NCI-H460 (cell line): ENCODE data around the gene SP4.

GRCh38 chr7:20402227-20402620 is 71.5 kb downstream of the ITGB8 start:
RAMPAGE:
- cytosol, long total RNA: no peak
- long total RNA: no peak
- nucleus, long total RNA: no peak

GRCh38 chr7:20716881-20717180 is 69.9 kb downstream of the SP8 start:
RAMPAGE:
- cytosol, long total RNA: no peak
- long total RNA: no peak
- nucleus, long total RNA: no peak

RAMPAGE:
- cytosol, long total RNA: no peak
- long total RNA: no peak
- nucleus, long total RNA: no peak
These were observed 1.5 kb upstream of the SP4 start for GRCh38 chr7:21426141-21426966.

GRCh38 chr7:21427999-21428550 is at the start of gene SP4:
TSS of gene SP4 (plus strand) at chr7:21428083.
RAMPAGE:
- cytosol, long total RNA: start-site peak on the plus strand at chr7:21428188-21428230, 31 and 32 reads in 2 replicates
- long total RNA: no peak
- nucleus, long total RNA: start-site peak on the plus strand at chr7:21428024-21428069, 60 and 49 reads in 2 replicates

DNA sequence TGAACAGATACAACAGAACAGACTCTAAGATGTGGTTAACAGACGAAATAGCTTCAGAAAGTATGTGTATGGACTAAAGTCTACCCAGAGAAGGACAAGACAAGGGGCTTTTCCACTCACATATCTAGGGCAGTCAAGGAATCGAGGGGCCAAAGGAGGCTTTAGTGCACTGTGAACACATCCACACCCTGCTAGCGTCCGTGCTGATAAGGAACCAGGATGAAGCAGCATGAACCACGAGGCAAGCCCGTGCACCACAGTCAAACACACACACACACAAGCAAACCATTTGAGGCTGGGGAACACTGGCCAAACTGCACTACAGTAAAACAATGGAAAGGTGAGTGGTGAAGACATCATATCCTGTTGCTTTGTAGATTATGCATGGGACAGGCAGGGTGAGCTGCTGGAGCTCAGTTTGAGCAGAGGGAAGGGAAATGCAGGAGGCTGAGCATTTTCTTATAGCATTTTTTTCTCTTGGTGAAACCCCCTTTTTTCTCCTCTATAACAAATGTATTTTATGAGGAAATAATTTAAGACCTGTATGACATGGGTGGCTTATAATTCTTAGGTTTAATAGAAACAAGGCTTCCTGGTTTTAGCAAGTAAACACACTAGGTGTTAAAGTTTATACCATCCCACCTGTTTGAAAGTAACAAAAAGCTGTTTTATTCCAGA is 177.5 kb upstream of the CDCA7L start:
RAMPAGE:
- cytosol, long total RNA: no peak
- long total RNA: no peak
- nucleus, long total RNA: no peak

GRCh38 chr7:22207816-22208385 is 149.1 kb downstream of the RAPGEF5 start:
RAMPAGE:
- cytosol, long total RNA: no peak
- long total RNA: no peak
- nucleus, long total RNA: no peak

DNA sequence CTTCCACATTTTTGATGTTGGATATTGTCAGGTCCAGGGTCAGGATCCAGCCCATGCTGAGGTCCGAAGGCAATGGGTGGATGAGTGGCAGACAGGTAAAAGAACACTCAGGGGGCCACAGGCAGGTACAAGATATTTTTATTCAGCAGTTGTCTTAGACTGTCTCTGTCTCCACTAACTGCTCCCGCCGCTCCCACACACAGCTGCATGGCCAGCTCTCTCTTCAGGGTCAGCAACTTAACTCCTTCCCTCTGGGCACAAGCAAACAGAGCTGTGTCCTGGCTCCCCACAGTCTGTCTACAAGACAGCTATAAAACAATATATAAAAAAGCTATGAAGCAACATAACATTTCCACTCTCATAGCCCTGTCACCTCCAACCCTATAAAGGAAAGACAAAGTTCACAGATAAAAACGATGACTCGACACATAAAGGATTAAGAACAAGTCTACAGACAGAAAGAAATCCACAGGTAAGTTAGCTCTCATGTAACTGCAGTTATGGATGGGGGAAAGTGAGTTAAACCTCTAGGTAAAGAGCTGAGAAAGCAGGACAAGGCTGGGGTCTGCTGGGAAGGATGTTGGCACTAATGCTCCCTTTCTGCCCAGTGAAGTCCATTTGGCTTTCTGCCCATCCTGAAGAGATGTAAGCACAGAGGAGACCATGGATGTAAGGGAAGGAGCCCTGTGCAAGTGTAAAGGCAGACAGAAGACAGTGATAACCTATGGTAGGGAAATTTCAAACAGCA is 27.1 kb downstream of the RAPGEF5 start:
RAMPAGE:
- cytosol, long total RNA: no peak
- long total RNA: no peak
- nucleus, long total RNA: no peak

DNA sequence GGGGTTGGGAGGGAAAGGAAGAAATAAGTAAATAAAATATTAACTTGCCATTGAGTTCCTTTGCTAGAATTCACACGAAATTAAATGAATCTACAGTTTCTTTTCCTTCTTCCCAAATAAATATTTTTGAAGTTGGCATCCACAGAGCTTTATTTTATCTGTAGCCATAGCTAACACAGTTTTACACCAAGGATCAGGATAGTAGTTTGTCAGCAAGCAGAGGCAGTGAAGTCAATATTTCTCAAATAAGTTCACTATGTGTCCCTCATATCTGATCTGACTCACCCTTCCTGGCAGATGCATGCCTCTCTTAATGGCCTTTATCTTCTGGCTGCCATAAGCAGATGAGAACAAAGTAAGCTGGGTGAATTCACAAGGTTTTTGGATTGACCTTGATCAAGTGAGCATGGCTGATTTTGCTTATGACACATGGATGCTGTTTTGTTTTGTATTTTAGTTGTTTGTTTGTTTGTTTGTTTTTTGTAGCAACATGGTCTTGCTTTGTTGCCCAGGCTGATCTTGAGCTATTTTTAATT is 6.2 kb downstream of the RAPGEF5 start:
RAMPAGE:
- cytosol, long total RNA: no peak
- long total RNA: no peak
- nucleus, long total RNA: no peak

DNA sequence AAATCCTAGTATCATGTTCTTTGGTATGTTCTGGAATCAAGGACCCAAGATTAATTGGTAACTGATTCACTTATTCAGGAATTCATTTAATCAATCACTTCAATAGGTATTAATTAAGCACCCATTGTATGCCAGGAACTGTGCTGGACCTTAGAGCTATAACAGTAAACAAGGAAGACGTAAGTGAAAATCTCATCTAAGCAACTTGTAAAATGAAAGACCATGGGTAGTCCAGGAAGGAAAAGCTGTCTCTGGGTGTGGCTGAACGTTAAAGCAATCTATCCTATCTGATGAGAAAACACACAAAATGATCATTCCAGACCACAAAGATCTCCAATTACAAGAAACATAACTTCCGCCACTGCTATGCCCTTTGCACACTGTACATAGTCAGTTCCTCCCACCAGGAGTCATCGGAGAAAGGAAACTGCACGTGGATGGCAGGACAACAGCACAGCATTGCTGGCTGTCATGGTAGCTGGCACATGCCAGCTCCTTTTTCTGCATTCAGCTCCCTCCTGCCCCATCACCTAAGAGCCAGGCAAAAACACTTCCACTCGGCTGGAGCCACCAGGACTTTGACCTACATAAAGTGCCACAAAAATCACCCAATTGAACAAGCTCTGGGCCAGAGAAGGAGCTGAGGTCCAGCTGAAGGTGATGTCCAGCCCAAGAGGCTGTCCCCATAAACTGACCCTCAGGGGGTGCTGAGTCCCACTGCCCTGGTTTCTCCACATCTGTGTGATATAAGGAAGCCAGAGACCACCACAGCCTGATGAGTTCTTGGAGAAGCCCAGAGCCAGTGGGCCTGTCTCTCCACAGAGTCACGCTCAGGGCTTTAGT is 56.5 kb downstream of the STEAP1B start:
RAMPAGE:
- cytosol, long total RNA: no peak
- long total RNA: no peak
- nucleus, long total RNA: no peak

DNA sequence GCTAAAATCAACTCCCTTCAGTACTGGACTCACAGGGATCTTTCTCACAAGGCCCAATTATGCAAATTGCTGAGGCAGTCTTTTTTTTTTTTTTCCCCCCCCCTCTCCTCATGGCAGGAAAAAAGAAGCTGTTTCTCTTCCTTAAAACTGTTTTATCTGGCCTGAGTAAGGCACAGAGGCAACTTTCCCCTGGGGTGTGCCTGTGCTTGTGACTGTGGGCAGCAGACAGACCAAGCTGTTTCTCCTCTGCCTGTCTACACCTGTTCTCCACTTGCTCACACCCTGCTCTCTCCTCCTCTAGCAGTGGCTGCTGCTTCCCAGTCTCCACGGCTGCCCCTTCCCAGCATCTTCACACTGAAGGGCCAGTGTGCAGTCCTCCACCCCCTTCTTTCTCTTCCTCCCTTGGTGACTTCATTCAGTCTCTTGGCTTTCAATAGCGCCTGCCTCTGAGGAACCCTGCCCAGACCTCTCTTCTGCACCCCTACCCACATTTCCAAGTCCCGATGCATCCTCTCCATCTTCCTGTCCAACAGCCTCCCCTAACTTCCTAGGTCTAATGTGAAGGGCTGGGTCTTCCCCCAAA is 65.5 kb upstream of the STEAP1B start:
RAMPAGE:
- cytosol, long total RNA: no peak
- long total RNA: no peak
- nucleus, long total RNA: no peak

RAMPAGE:
- cytosol, long total RNA: no peak
- long total RNA: no peak
- nucleus, long total RNA: no peak
These were observed 66.2 kb upstream of the STEAP1B start for GRCh38 chr7:22566043-22566759.

DNA sequence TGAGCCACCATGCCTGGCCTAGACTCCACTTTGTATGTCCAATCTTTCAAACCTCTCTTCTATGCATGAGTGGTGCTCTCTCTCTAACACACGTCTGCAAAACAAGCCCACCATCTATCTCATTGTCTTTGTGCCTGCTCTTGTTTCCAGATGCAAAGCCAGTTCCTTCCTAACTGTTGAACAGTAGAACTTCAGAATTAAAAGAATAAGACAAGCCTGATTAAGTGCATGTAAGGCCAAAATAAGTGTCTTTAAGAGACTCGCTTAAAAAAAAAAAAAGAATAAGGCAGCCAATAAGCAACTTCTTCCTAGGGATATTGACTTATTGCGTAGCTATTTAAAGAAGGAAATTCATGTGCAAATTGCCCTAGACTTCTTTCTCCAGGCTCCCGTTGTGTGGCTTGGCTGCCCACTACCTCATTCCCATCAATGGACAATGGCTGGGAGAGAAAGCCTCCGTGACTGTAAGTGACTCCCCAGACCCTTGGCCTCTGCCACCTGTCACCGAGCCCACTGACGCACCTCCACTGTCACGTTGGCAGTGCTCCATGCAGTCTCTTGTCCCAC is 89.4 kb upstream of the STEAP1B start:
RAMPAGE:
- cytosol, long total RNA: no peak
- long total RNA: no peak
- nucleus, long total RNA: no peak

RAMPAGE:
- cytosol, long total RNA: no peak
- long total RNA: no peak
- nucleus, long total RNA: no peak
These were observed 59.3 kb upstream of the IL6 start for GRCh38 chr7:22667430-22668296.

DNA sequence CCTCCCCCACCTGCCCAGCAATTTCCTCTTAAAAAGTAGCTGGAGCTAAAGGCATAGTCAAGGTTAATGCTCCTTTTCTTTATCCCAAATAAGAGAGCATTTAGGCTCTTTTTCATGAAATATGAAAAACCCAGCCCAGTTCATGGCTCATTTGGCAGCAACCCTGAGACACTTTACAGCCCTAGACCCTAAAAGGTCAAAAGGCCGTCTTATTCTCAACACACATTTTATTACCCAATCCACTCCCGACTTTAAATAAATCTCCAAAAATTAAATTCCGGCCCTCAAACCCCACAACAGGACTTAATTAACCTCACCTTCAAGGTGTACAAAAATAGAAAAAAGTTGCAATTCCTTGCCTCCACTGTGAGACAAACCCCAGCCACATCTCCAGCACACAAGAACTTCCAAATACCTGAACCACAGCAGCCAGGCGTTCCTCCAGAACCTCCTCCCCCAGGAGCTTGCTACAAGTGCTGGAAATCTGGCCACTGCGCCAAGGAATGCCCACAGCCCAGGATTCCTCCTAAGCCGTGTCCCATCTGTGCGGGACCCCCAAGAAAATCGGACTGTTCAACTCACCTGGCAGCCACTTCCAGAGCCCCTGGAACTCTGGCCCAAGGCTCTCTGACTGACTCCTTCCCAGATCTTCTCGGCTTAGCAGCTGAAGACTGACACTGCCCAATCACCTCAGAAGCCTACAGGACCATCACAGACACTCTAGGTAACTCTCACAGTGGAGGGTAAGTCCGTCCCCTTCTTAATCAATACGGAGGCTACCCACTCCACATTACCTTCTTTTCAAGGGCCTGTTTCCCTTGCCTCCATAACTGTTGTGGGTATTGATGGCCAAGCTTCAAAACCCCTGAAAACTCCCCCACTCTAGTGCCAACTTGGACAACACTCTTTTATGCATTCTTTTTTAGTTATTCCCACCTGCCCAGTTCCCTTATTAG is 21.7 kb upstream of the IL6 start:
RAMPAGE:
- cytosol, long total RNA: start-site peak on the minus strand centred at position 748 of the sequence, 259 bp wide, 6 and 7 reads in 2 replicates
- long total RNA: no peak
- nucleus, long total RNA: no peak

DNA sequence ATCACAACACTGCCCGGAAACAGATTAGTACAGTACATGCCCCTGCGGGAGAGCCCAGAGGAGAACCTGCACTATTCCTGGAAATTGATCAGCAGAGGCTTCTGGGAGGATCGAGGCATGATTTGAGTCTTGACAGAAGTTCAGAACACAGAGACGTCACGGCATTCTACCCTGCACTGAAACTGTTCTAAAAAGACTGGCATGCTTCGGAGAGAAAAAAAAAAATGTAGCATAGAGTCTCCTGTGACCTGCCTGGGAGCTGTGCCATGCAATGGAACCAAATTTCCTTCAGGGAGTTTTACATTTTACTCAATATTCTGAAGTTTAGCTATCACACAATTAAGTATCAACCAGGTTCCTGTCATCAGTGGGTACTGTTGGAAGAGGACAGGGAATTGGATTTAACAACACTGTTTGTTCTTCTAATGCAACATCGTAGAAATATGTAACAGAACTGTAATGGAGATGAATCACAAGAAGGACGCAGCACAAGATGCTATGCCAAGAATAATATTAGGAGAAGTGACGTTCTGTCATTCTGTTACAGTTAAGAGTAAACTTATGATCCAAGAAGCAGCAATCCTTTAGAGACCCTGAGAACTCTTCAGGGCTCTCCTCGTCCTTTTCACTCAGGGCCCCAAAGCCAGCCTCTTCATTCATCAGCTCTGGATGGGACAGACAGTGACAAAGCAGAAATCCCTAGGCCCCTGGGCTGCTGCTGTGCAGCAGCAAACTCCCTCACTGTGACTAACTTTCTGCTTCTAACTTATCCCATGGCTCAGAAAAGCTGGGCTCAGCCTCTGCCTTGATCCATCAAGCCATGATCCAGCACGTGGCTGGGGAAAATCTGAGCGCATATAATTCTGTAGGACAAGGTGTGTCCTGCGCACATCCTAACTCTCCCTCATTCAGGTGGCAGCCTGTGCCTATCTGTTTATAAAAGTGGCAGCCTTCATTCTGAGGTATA is 8.9 kb upstream of the IL6 start:
RAMPAGE:
- cytosol, long total RNA: no peak
- long total RNA: no peak
- nucleus, long total RNA: no peak

RAMPAGE:
- cytosol, long total RNA: no peak
- long total RNA: no peak
- nucleus, long total RNA: no peak
These were observed 4.5 kb upstream of the IL6 start for GRCh38 chr7:22722473-22723000.

DNA sequence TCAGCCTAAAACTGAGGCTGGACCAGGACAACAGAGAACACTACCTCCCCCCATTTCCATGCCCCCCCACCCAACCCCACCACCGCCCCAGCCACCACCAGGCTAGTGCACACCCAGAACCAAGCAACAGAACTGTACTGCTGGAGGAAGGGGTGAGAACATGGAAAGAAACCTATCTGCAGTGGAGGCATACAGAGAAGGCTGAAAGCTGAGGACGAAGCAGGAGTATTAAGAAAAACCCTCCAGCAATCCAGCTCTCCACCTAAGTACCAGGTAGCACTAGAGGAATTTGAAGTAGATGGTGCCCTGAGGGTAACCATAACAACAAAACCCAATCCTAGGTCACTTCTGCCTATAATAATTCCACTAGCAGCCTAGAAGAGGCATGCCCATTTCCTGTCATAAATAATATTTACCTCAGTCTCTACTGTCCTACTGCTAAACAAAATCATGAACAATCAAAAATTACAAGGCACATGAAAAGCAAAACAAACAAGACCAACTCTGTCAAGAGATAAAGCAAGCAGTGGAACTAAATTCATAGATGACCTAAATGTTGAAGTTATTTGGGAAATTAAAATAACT is 51.1 kb downstream of the HYCC1 start:
RAMPAGE:
- cytosol, long total RNA: no peak
- long total RNA: no peak
- nucleus, long total RNA: no peak

DNA sequence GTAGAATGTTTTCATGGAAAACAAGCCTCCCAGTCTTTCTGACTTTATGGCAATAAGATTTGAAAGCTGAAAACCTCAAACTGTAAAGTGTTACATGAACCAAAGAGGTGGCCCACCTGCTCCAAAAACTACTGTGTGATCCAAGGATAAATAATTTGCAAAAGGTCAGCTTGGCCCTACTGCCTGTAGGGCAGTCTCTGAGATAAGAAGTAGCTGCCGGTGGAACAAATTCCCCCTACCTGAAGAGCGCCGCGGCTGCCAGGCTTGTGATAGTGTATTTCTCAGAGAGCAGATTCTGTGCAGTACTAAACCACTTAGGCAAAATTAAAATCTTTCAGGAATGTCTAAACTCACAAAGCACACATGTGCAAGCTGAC is 1.2 kb downstream of the HYCC1 start:
RAMPAGE:
- cytosol, long total RNA: no peak
- long total RNA: no peak
- nucleus, long total RNA: no peak

DNA sequence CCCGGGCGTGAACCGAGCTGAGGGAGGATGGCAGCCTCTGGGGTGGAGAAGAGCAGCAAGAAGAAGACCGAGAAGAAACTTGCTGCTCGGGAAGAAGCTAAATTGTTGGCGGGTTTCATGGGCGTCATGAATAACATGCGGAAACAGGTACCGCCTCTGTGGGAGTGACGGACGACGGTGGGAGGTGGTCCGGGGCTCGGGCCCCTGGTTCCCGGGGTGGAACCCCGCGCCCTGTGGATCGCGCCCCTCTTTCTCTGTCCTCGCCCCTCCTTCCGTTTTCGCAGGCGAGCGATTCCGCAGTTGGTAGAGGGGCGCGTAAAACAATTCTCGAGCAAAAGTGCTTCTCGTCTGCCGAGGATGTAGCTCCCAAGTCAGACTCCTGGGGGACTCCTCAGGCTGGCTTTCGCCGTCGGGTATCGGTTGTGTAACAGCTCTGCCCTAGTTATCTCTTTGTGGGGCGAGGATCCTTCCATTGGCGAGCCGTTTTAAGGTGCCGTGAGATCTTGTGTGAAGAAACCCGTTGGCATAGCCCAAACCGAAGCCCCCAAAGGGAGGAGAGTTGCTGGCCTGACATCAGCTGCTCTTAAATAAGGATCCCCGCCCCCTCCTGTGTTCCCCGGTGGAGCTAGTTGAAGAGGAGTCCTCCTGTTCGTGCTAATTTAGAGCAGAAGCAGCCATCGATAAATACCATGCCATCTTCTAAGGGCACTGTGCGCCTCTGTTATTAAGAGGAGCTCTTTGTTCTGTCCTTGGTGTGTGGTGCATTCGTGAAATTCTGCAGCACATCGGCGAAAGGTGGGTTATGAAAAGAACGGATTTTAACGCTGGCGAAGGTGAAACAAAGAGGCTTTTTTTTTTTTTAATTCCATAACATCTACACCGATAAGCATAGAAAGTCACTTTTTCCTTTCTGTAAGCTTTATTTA is 678 bp downstream of the KLHL7 start:
RAMPAGE:
- cytosol, long total RNA: no peak
- long total RNA: no peak
- nucleus, long total RNA: no peak

GRCh38 chr7:23211429-23211941 is 29.6 kb downstream of the NUP42 start:
RAMPAGE:
- cytosol, long total RNA: no peak
- long total RNA: no peak
- nucleus, long total RNA: no peak